ENCODE measurements around the genes LIF, SF3A1, RNF215 and INPP5J.

- PRO-cap = no peak
Measured at GRCh38 chr22:29363598-29363797, 24.9 kb downstream of the AP1B1 start.

GRCh38 chr22:29579963-29580187 is 1.0 kb downstream of the NIPSNAP1 start:
- PRO-cap = no peak

DNA sequence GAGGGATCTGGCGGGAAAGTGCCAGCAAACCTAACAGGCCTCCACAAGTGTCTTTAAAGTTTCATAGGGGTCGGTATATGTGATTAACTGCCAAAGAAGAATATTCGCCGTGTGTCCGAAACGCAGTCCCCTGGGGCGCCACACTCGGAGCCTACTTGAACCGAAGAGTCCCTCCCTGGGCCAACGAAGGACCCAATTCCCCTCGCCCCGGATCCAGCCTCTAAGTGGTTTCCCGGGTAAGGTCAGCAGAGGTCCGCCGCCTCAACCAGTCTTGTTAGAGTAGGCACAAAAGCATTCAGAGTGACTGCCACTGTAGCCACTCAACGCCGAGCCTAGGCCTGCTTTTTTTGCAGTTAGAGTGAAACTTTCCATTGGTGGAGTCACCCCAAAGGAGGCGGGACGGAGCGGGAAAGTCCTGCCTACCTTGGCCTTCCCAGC is 401 bp upstream of the NF2 start:
- PRO-cap = bidirectional peak, plus-strand start outside the sequence, minus-strand start at position 273 of the sequence

GRCh38 chr22:29618173-29618479 is 14.7 kb downstream of the NF2 start:
- PRO-cap = no peak

DNA sequence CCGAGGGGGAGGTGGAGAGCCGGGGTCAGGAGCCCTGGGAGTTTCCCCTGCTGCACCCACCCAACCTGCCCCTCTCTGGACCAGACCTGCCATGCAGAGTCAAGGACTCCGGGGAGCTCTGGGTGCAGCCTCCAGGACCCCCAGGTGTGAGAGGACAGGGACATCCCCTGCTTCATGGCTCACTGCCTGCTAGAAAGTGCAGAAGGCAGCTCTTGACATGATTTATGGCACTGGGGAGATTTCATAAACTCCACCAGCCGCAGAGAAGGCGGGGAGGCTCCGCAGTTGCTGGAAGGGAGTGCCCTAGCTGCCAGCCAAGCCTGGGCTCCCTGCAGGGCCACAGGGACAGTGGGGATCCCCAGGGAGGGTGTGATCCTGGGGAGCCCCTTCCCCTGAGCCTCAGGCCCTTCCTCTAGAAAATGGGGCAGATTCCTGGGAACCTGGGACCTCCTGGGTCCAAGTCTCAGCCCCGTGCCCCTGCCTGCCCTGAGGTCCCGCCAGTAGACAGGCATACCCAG is 13.6 kb downstream of the CABP7 start:
- PRO-cap = no peak

- PRO-cap = no peak
Measured at GRCh38 chr22:29780754-29781368, 13.7 kb downstream of the UQCR10 start.

GRCh38 chr22:29910442-29910950 is 27.5 kb downstream of the MTMR3 start:
- PRO-cap = no peak

- PRO-cap = no peak
Measured at GRCh38 chr22:30020365-30021329, 59.6 kb upstream of the HORMAD2 start.

- PRO-cap = no peak
Measured at GRCh38 chr22:30047272-30047878, 32.9 kb upstream of the HORMAD2 start.

- PRO-cap = no peak
Measured at GRCh38 chr22:30226110-30226854, 20.3 kb downstream of the LIF start.

DNA sequence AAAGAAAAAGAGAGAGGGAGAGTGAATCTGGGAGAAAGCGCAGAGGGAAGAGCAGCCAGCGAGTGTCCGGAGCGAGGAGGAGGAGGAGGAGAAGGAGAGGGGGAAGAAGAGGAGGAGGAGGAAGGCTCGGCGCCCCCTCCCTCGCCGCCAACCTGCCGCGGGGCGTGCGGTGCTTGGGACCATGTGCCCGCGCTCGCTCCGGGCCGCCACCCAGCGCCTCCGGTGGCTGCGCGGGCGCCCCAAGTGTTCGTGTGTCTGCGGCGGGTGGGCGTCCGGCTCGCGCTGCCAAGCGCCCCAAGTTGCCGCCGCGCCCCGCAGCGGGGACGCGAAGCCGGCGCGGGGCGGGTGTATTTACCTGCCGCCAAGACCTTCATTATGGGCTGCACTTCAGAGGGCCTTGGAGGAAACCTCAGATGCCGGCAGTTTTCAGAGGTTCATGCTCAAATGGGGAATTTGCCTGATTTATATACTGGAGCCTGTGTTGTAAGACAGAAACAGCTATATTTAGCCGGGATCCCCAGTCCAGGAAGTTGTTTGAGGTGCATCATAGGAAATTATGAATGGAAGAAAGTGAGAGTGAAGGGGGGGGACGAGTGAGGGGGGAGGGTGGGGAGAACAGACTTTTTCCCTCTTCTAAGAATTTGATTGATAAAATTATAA is at the start of gene LIF:
Gene LIF, minus strand, starts transcription at position 438 of the 660 bp plus-strand sequence.
- PRO-cap = no peak

DNA sequence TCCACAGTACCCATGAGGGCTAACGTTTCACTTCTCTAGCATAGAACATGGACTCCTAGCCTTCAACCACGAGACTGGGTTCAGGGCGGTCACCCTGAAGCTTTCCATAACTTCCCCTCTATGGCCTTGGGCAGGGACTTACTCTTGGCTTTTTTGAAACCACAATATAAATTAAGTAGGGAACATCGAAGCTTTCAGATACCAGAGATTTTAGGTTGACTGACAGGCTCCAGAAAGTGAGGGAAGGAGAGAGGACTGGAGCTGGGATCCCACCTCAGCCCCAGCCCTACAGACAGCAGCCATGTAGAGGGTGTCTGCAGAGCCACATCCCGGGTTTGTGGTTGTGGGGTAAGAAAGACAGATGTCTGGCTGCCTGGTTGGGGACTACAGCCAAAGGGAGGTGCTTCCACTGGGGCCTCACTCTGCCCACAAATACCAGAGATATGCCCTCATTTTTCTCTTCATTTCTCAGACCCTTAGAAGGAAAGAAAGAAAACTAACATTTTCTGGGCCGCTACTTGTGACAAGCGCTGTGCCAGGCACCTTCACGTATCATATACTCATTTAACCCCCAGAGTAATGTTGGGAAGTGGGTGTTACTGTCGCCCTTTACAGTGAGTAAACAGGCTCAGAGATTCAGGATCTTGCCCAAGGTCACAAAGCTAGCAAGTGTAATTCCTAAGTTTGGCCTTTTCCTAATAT is 2.4 kb downstream of the TBC1D10A start:
- PRO-cap = no peak

DNA sequence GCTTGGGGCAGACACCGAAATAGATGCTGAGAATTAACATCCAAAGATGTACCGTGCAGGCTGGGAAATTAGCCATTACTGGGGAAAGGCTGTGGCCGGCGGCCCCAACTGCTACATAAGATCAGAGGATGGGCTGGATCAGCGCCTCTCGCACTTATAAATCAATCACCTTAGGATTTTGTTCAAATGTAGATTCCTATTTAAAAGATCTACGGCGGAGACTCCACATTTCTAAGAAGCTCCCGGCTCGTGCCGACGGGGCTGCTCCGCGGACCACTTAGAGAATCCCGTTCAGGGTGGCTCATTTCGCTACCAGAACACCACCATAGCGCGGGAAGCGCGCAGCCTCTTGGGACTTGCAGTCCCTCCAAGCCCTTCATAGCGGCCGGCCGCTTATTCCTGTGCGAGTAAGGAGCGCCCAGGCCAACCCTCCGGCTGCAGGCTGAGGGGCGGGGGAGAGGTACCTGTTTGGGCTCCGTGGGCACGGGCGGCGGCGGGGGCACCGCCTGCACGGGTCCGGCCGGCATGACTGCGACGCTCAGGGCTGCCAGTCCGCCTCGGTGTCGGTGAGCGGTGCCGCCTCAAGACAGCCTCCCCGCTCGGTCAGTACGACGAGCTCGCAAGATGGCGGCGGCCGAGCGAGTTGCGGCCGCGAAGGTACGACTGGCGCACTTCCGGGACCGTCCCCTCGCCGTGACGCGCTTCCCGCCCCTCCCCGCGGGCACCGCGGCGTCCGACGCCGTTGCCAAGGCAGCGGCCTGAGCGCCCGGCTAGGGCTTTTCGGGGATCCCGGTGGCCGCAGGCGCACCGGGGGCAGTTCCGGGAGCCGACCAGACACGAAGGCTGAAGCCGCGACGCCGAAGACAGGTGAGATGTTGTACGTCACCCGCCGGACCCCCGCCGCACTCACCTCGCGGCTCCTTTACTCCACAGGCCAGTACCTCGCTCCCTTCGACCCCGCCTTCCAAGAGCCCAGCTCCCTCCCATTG is at the start of gene SF3A1:
Gene SF3A1, minus strand, starts transcription at position 629 of the 989 bp plus-strand sequence.
- PRO-cap = unidirectional peak, minus-strand start at position 610 of the sequence

- PRO-cap = no peak
Measured at GRCh38 chr22:30386536-30387825, at the start of gene RNF215. RNF215 (minus strand) TSS chr22:30387411.

GRCh38 chr22:30961081-30961728 is 7.4 kb downstream of the MORC2 start:
- PRO-cap = no peak

- PRO-cap = no peak
Measured at GRCh38 chr22:31055511-31055909, 25.6 kb upstream of the SMTN start.

- PRO-cap = no peak
Measured at GRCh38 chr22:31087673-31088161, 6.6 kb downstream of the SMTN start.

- PRO-cap = no peak
Measured at GRCh38 chr22:31118970-31119659, 3.7 kb upstream of the INPP5J start.

- PRO-cap = no peak
Measured at GRCh38 chr22:31121978-31123108, at the start of gene INPP5J. INPP5J (plus strand) TSS chr22:31122966.

- PRO-cap = no peak
Measured at GRCh38 chr22:31126377-31127179, 3.8 kb downstream of the INPP5J start.

All from parotid gland (tissue), 1 donor.